Airway epithelial cell (primary cell): ENCODE results near the gene LCTL.

DNA sequence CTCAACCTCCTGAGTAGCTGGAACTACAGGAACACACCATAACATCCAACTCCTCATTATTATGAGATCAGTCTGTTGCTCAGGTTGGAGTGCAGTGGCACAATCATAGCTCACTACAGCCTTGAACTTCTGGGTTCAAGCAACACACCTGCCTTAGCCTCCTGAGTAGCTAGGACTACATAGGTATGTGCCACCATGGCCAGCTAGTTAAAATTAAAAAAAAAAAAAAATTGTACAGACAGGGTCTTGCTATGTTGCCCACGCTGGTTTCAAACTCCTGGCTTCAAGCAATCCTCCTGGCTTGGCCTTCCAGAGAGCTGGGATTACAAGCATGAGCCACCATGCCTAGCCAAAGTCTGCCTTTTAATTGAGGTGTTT, 64.9 kb downstream of the SLC24A1 start:
- RAMPAGE, long total RNA = no peak

GRCh38 chr15:65689774-65690331, 68.1 kb downstream of the SLC24A1 start:
- RAMPAGE, long total RNA = no peak

DNA sequence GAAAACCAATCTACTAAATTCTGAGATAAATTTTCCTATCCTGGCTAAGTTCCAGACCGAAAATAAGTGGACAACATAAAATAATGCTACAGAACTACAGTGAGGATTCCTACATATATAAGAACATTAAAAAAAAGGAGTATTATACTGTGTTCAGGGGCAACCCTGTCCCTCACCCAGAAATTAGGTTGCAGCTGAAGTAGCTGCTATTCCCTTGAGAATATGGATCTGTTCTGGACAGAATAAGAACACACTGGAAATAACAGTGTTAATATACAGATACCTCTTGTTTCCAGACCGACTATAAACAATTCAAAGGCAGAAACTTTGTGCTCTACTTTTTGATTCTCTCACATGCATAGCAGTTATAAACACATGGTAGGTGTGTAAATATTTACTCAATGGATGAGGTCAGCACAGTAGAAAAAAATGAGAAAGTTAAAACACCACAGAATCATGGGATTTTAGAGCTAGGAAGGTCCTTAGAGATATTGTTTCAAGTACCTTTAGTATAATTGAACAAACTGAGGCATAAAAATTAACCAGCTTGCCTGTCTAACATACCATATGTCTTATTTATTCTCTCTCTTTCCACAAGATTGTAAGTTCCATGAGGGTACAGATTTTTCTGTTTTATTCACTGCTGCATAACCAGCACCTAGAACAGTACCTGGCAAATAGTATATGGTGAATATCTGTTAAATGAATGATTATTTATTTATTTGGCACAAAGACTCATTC, 25.2 kb downstream of the DENND4A start:
- RAMPAGE, long total RNA = no peak

DNA sequence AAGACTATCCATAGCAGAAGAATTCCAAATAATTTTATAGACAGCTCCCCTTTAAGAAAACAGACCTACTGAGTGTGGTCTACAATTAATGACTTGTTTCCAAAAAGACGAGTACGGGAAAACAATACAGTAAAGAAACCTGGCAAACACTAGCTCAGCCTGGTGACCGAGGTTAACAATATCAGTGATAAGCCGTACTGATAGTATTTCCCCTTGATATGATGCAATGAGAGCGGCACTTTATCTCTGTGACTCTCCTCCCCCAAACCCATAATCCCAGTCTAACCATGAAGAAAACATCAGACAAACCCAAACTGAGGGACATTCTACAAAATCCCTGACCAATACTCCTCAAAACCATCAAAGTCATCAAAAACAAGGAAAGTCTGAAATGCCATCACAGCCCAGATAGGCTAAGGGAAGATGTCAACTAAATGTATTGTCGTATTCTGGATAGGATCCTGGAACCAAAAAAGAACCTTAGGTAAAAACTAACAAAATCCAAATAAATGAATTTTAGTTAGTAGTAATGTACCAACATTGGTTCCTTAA, 8.2 kb downstream of the DENND4A start:
- RAMPAGE, long total RNA = no peak

DNA sequence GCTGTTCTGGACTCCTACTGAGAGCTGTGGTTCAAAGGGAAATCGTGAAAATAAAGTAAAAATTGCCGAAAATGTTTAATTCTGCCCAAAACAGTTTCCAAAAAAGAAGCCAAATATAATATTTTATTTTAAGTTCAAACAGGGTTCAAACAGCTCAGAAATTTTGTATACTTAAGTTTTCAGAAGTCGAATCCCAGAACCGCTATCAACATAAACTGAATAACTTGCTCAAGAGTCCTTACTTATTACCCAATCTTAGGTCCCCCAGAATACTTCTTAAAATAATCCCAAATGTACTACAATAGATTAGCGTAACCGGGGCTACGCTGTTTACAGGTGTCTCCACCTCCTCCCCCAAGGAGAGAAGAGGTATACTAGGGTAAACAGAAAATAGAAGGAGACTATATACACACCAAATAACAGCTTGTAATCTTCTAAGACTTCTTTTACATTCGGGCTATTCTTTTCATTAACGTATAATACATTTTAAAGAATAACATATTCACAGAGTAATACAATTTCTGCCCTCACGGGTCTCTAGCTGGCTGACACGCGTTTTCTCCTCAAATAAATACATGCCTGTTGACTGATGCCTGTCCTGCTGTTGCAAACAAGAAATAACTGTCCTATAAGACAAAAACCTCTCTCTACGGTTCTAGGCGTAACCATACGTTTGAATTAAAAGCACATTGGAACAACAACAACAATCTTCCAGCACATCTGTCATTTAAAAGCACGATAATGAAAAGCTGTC, 1.3 kb downstream of the DENND4A start:
- RAMPAGE, long total RNA = no peak

DNA sequence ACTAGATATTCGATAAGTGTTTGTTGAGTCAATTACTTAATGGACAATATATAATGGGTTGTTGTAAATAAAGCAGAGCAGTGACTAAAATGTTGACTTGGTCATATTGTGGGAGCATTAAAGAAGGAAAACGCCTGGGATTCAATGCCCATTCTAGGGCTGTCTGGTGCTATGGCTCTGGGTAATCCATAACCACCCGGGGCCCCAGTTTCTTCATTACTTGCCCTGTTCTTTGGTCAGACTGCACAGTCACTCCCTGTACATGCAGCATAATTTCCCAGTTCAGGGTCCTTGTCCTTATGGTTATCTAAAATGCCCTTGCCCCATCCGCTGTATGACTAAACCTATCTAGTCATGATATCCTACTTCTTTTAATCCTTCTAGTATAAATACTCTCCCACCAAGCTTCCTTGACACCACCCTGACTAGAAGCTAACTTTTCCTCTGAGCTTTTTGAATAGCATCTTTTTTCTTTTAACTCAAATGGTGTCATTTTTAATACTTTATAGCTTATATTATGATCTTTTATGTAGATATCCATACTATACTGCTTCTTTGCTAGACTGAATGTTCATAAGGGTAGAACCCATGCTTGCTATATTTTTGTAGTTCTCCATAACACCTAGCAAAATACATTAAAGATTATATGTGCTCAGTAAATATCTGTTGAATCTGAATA, 27.6 kb upstream of the DENND4A start:
- RAMPAGE, long total RNA = no peak

GRCh38 chr15:65837662-65837996, 31.7 kb upstream of the RAB11A start:
- RAMPAGE, long total RNA = no peak

- RAMPAGE, long total RNA = no peak
These were observed 1.0 kb downstream of the RAB11A start for GRCh38 chr15:65870120-65870874.

- RAMPAGE, long total RNA = no peak
These were observed 1.6 kb downstream of the RAB11A start for GRCh38 chr15:65870875-65871366.

DNA sequence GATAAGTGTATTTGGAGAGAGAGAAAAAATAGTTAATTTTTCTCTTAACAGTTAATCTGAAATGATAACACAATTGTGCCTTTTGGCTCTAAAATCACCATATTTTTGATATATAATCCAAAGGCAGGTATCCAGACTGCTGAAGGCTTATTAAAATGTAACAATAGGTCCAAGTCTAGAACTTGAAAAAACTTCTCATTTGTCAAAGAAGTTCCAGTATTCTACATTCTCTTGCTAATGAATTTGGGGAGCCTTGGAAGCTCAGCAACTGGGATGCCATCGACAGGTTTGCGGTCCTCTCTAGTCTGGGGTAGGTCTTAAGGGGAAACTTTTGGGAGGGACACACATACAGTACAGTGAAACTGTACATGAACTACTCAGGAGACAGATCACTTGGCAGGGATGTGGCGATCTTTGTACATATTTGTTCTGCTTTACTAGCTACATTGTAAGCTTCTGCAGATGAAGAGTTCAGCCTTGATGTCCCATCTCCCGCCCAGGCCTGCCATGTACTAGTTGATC, 23.8 kb downstream of the MAP2K1 start:
- RAMPAGE, long total RNA = no peak

GRCh38 chr15:66414714-66415125, 28.0 kb downstream of the MAP2K1 start:
- RAMPAGE, long total RNA = no peak

- RAMPAGE, long total RNA = no peak
These were observed 30.8 kb downstream of the SNAPC5 start for GRCh38 chr15:66466706-66467180.

GRCh38 chr15:66565655-66566112, at the start of gene LCTL:
TSS of gene LCTL (minus strand) at chr15:66565998.
- RAMPAGE, long total RNA = no peak

- RAMPAGE, long total RNA = no peak
These were observed 57.6 kb upstream of the SMAD6 start for GRCh38 chr15:66644331-66644942.

- RAMPAGE, long total RNA = no peak
These were observed 52.8 kb upstream of the SMAD6 start for GRCh38 chr15:66649174-66649715.

GRCh38 chr15:66733961-66734550, 32.0 kb downstream of the SMAD6 start:
- RAMPAGE, long total RNA = no peak

- RAMPAGE, long total RNA = no peak
These were observed 140.9 kb downstream of the SMAD6 start for GRCh38 chr15:66842698-66843585.

- RAMPAGE, long total RNA = no peak
These were observed 147.9 kb downstream of the SMAD6 start for GRCh38 chr15:66849822-66850490.

DNA sequence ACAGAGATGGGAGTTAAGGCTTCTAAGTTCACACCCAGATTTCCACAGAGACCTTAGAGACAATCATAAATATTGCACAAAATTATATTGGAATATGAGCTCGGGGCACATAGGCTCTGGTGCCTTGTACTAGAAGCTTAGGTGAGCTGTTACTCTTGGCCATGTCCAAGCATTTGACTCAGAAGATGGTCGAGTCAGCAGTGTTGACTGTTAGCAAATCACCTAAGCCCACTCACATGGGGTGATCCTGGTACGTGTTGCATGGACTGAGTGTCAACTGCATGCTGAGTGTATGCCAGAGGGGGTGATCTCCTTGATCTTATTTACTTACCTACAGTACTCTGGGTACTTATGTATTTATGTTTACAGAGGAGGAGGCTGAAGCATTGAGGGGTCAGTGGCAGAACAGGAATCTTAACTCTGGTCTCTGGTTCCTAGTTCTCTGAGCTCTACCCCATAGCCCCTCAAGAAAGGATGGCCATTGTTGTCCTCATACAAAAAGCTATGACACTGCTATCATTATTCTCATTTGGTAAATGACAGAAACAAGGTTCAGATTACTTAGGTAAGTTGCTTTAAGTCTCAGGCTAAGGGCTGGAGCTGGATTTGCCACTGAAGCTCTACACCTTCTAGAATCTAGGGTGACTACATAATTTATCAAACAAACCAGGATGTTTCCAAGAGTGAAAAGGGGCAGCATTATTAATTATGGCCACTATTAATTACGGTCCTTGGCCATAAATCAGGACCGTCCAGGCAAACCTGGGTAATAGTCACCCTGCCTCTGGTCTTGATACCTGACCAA, 14.1 kb downstream of the SMAD3 start:
- RAMPAGE, long total RNA = no peak

DNA sequence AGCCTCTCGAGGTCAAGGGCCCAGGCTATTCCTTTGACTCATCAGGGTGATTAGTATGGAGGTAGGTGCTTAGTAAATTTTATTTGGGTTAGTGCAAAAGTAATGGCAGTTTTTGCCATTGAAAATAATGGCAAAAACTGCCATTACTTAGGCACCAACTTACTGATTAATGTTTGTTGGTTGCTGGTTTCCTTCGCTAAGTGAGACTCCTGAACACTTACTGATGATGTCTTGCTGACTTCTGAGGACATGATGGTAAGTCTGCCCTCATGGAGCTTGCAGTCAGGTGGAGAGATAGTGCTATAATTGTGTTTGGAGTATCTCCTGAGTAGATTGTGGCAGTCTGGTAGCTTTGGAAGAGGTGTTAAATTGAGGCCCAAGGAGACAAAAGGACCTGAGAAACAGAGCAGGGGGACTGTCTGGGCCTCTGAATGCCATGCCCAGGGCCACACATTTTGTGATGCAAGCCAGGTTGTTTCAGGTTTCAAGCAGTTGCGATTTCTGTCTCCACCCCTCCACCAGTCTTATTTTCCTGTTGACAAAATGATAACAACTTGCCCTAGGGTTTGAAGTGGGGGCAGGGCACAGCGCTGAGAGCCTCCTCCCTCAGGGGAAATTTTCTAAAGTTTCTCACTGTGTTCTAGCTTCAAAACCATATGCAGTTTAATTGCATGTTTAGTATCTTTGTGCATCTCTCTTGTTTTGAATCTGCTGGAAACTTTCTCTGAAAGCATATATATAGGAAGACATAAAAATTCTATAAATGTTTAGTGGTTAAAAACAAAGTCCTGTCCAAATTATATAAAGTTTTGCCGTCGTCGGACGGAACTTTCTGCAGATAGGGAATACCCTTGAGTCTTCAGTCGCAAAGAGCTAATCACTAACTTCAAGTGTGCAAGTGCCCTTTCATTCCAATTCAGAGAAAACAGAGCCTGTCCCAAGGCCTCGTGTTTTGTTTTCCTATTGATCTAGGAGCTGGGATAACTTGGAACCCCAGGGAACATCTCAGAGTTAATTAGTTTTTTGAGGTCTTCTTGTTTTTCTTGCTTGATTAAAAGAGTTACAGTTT, 16.8 kb downstream of the SMAD3 start:
- RAMPAGE, long total RNA = no peak